ENCODE measurements around the gene ZNRF2.

- PRO-cap, 3 experiments, result no peak in any of the 3 experiments
These were observed 61.7 kb downstream of the TAX1BP1 start for GRCh38 chr7:27801508-27802149.

DNA sequence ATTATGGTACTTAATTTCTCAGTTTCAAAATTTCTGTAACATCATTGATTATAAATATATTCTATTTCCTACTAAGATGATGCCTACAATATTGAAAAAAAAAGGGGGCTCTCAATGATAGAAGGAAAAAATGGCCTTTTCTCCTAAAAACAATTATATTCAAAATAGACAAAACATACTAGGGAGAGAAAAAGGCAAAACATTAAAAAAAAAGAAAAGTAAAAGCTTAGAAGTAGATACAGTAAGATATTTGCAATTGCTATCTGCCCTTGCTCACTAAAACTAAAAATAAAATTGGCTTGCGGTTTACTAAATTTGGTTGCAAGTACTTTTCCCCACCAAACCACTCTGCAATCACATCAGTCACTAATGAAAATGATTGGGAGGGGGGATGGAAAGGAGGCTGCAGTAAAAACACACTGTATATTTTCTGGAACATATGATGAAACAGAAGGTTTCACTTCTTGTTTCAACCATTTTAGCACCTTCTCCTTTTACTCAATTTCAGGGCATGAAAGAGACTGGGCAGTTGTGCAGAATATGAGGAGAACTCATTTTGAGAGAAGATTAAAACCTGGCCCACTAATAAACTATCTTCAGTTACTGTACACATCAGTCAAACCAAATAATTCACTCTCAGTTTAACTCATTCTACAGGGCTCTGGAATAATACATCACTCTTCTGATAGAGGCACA lies 25.7 kb downstream of the JAZF1 start:
- PRO-cap, 3 experiments, result no peak in any of the 3 experiments

- PRO-cap, 3 experiments, result no peak in any of the 3 experiments
These were observed 14.9 kb downstream of the JAZF1 start for GRCh38 chr7:28165325-28166459.

DNA sequence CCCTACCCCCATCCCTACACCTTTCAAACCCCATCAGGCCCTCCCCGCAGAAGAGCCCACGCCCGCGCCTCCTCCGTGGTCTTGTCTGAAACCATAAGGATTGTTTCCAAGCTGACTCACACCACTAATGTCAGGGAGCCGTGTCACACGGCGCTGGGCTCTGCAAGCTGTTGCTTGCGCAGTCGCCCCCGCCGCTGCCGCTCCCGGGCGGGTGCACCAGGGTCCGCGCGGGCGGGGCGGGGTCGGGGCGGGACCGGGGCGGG lies 3.4 kb upstream of the CREB5 start:
- PRO-cap, 3 experiments, result peak in 1 of 3 experiments; most common minus-strand start position 102 of the sequence (in 1)

DNA sequence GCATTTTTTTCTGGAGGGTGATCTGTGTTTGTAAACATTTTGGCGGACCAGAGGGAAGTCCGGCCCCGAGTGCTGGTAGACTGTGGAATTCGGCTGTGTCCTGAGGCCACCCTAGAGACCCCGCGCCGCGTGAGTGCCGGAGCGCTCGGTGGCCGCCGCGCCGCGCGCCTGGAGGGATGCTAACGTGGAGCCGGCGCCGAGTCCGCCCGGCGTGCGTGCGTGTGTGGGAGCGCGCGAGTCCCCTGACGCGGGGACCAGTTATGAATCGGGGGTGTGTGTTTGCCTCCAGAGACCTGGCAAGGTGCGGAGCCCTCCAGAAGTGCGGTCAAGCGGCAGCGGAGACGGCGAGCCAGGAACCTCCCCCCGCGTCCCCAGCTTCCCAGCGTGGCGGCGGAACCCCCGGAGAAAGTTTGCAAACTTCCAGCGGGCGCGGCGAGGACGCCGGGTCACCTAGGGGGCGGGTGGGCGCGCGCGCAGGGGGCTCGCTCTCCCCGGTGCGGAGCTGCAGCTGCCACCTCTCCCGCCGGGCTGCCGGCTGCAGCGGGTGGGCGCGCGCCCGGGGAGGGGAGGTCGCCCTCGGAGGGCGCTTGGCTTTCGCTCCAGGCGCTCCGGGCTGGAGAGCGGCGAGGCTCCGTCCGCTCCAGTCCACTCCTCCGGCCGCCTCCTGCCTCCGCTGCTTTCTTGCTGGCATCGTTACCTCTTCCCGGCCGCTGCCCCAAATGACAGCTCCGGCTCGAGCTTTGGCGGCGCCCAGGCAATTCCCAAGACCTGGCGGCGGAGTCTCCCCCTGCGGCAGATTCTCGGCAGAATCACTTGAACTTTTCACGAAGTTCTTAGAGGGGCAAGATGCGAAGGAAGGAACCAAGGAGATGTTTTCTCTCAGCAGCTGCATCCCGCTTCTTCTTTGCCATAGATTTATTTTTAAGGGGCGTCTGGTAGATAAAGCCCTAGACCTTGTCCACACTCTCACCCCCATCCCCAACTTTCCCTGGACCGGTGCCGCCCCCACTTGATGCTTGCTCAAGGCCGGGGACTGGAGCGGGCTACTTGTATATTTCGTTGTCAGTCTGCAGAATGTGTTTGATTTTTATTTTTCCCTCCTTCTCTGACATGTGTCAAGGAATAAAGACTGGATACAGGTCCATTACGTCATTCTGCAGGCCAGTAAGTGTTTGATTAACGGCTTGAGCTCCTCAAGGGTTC lies 2.3 kb upstream of the CREB5 start:
- PRO-cap, 3 experiments, result peak in 1 of 3 experiments; most common plus-strand start position 288 of the sequence (in 1); most common minus-strand start position 178 of the sequence (in 1)

- PRO-cap, 3 experiments, result no peak in any of the 3 experiments
These were observed 262.5 kb downstream of the TRIL start for GRCh38 chr7:28695600-28695969.

GRCh38 chr7:28745328-28745797 lies 212.8 kb downstream of the TRIL start:
- PRO-cap, 3 experiments, result no peak in any of the 3 experiments

DNA sequence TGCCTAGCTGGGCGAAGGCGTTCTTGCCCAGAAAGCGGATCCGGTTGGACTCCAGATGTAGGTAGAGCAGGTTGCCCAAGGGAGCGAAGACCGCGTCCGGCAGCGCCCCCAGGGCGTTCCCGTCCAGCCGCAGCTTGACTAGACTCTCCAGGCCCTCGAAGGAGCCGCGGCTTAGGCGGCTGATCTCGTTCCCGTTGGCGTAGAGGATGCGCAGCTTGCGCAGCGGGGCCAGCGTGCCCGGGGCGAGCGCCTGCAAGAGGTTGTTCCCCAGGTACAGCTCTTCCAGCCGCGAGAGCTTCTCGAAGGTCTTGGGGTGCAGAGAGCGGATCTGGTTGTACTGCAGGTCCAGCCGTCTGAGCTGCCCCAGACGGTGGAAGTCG lies 703 bp downstream of the TRIL start:
- PRO-cap, 3 experiments, result no peak in any of the 3 experiments

DNA sequence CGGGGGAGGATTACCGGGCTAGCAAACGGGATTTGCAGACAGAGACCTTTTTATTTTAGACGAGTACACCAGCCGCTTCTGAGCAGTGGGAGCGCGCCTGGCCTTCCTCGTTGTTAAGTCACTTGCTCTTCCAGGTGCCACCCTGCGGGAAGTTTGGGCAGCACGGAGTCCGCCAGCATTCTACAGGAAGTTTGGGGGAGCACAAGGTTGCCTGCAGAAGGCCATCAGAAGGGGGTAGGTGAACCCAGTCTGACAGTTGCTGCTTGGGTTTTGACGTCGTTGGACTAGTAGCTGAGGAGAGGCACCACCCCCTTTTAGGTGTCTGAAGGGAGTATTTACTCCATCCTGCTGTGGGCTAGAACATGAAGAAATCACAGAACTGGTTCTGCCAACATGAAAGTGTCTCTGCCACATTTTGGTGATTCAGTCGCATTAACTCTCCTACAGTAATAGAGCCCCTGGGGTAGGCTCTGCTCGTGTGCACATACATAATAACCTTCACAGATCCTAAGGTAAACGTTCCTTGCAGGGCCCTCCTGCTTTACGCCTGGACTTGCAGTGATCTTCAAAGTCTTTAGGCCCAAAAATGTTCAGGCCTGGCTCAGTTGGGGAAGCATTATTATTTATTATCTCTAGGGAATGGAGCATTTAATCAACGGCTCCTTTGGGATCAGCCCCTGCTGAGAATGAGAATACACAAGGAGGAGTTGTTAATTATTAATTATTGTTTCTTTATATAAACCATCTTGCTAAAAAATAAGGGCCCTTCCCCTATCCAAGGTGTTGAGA lies 880 bp upstream of the TRIL start:
- PRO-cap, 3 experiments, result peak in 3 of 3 experiments; most common plus-strand start position 175 of the sequence (in 1); most common minus-strand start position 261 of the sequence (in 3)

DNA sequence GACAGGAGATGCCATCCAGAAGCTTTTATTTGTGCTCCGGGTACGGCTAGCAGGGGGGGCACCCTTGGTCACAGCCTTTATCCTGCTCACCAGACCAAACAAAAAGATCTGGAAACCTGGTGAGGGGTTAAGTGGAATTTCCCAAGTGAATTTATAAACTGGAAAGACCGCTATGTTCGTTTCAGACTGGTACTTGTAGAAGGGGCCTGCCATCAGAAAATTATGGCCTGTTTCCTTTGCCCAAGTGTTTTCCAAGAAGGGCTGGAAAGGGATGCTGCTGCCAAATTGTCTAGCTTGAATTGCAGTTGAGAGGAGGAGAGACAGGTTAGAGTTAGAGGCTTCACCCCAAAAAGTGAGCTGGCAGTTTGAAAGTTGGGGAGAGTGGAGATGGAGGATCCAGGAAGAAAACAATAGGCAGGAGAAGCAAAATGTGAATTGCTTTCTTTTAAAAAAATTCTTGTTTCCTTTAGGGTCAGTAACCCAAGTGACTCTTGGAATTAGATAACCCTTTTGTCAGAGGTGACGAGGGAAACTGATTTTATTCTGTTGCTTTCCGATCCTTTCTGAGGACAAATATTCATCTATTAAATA lies 82.7 kb upstream of the PRR15 start:
- PRO-cap, 3 experiments, result no peak in any of the 3 experiments

DNA sequence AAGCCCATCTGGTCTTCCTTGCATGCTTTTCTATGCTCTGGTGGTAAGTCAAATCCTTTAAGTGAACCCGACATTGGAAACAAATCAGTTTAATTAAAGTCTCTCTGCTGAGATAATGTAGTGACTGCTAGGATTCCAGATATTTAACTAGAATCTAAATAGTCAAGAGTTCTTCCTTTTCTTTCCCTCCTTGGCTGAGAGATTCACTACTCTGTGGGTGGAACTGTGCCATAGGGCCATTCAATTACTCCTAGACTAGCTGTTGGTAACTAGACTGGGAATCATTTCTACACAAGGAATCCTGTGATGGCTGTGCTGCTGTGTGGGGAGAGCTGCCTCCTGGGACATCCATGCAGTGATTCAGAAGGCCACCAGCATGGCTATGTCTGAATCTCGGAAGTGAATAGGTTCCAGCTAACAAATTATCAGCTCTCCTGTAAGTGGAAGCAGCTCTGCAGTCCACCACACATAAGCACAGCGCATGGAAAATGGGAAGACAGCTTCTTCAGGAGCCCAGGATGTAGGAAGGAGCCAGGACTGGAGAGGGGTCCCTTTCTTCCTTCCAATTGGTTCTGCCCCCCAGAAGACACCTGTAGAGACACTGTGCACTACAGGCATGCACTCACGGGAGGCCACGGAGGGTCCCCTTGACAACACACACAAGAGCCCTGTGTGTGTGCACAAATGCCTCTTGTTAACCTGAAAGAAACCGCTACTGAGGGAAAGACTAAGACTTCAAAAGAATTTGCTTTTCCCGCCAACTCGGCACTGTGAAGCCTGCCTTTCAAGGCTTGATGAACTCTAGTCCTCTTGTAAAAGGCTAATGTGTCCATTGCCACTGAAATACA lies 66.5 kb downstream of the SCRN1 start:
- PRO-cap, 3 experiments, result no peak in any of the 3 experiments

GRCh38 chr7:29926247-29927221 lies 63.1 kb downstream of the SCRN1 start:
- PRO-cap, 3 experiments, result no peak in any of the 3 experiments

GRCh38 chr7:30168891-30169688 lies 34.3 kb downstream of the MTURN start:
- PRO-cap, 3 experiments, result no peak in any of the 3 experiments

DNA sequence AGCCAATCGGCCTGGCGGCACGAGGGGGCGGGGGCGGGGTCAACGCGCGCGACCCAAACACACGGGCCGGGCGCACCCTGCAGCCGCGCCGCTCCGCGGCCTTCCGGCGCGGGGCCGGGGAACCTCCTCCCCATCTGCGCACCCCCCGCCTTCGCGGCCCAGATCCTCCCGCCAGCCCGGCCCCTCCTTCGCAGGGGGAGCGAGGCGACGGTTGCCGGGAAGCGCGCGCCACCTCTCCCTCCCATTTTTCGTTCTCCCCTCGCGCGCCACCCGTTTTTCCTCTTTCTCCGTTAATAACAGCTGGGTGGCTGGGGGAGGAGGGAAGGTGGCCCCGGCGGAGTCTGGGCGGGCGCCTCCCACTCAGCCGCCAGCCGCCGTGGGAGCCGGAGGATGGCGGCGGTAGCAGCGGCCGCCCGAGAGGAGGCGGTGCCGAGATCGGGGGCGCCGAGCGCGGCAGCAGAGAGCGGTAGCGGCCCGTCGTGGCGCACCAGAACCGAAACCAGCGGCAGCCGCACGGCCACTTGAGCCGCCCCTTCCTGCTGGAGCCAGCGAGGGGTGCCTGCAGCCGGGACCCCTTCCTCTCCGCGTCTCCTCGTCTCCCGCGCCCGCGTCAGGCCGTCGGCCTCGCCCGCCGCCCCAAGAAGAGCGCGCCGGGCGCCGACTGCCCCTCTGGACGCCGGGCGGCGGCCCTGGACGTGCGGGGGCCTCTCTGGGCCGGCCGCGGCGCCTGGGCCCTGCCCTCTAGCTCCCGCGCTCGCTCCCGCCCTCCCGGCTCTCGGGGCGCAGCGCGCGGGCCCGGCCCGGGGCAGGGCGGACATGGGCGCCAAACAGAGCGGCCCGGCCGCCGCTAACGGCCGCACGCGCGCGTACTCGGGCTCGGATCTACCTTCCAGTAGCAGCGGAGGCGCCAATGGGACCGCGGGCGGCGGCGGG lies at the start of gene ZNRF2:
Gene ZNRF2 (plus strand): TSS at position 56 of the 933 bp plus-strand sequence.
- PRO-cap, 3 experiments, result peak in 3 of 3 experiments; most common plus-strand start position 490 of the sequence (in 3); most common minus-strand start position 481 of the sequence (in 1)

DNA sequence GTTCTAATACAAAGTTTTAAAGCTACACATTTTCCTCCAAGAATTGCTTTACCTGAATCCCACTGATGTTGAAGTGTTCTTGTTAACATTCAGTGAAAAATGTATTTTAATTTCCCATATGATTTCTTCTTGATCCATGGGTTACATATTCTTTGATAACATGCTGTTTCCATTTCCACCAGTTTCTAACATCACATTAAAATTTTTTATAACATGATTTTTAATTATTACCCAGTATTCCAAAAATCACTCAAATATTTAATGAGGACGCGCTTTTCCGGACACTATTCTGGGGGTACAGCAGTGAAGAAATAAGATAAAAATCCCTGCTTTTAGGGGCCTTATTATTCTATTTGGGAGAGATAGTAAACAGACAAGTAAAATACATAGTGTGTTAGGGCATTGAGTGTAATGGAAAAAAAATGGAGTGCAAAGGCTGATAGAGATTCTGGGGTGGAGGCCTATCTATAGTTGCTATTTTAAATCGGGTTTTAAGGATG lies 7.8 kb downstream of the ZNRF2 start:
- PRO-cap, 3 experiments, result no peak in any of the 3 experiments

DNA sequence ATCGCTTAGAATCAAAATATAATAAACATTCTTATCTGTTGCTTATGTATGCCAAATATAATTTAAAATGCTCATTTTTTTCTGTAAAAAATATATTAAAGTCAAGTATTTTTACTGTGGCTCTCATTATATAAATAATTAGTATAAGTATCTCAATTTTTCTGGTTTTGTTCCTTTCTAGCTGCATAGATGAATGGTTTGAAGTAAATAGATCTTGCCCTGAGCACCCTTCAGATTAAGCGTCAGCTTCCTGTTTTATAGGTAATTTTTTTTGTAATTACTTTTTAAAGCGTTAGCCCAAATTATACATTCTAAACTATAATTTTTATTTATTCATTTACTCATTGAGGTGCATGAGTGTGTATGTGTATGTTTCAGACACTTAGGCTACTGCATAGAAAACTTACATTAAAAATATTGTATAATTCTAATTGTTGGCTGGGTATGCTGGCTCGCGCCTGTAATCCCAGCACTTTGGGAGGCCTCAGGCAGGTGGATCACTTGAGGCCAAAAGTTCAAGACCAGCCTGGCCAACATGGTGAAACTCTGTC lies 77.9 kb downstream of the ZNRF2 start:
- PRO-cap, 3 experiments, result no peak in any of the 3 experiments

DNA sequence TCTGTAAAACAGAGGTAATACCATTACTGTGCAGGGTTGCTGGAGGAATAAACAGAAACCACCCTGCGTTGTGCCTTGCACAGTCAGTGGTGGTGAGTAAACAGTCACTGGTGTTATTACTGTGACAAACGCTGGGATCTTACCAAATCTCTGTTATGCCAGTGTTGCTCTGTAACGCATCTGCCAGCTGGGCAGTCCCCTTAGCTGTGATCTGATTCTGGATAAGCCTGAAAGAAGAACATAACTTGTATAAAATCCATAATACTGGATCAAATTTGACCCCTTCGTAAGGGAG lies 49.4 kb downstream of the NOD1 start:
- PRO-cap, 3 experiments, result no peak in any of the 3 experiments

- PRO-cap, 3 experiments, result peak in 1 of 3 experiments; most common minus-strand start chr7:30596110 (in 1)
These were observed 1.3 kb downstream of the GARS1 start for GRCh38 chr7:30596004-30596344.

DNA sequence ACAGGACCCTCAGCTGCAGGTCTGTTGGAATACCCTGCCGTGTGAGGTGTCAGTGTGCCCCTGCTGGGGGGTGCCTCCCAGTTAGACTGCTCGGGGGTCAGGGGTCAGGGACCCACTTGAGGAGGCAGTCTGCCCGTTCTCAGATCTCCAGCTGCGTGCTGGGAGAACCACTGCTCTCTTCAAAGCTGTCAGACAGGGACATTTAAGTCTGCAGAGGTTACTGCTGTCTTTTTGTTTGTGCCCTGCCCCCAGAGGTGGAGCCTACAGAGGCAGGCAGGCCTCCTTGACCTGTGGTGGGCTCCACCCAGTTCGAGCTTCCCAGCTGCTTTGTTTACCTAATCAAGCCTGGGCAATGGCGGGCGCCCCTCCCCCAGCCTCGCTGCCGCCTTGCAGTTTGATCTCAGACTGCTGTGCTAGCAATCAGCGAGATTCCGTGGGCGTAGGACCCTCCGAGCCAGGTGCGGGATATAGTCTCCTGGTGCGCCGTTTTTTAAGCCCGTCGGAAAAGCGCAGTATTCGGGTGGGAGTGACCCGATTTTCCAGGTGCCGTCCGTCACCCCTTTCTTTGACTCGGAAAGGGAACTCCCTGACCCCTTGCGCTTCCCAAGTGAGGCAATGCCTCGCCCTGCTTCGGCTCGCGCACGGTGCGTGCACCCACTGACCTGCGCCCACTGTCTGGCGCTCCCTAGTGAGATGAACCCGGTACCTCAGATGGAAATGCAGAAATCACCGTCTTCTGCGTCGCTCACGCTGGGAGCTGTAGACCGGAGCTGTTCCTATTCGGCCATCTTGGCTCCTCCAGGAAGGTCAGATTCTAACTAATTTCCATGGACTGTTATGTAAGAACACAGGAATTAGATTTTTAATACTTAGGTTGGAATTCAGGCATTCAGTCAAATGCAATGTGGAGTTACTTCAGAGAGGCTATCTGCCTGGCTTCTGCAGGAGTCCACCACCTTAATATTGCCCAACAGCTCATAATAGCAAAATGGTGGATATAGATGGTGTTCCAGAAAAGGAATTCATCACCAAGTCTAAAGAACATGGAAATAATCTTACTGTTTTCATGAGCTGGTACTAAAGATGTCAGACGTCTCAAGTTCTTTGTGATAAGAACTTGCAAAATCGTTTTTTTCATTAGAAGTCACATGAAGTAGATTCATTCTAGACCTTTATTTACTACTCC lies 39.8 kb downstream of the CRHR2 start:
- PRO-cap, 3 experiments, result no peak in any of the 3 experiments

DNA sequence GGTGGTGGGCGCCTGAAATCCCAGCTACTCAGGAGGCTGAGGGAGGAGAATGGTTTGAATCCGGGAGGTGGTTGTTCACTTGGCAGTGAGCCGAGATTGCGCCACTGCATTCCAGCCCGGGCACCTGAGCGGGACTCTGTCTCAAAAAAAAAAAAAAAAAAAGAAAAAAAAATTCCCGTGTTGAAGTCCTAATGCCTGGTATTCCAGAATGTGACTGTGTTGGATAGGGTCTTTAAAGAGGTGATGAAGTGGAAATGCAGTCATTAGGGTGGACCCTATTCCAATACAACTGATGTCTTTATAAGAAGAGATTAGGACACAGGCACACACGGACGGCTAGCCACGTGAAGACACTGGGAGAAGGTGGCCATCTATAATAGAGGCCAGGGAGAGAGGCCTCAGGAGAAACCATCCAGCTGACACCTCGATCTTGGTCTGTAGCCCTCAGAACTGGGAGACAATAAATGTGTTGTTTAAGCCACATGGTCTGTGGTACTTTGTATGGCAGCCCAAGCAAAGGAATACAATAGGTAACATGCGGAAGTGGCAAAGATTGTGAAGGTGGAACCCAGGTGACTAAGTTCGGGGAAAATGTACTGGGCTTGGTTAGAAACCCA lies 967 bp upstream of the MINDY4 start:
- PRO-cap, 3 experiments, result no peak in any of the 3 experiments

Data from Metastatic Breast Carcinoma in the Ovary (tissue), 3 donors.